Measurements from ENCODE around the gene ENSG00000170846.

- RRBS = 40% methylated on average over 1 of the region's 4 CpGs
Measured at GRCh38 chr4:6273565-6273943, 3.9 kb downstream of the WFS1 start.

DNA sequence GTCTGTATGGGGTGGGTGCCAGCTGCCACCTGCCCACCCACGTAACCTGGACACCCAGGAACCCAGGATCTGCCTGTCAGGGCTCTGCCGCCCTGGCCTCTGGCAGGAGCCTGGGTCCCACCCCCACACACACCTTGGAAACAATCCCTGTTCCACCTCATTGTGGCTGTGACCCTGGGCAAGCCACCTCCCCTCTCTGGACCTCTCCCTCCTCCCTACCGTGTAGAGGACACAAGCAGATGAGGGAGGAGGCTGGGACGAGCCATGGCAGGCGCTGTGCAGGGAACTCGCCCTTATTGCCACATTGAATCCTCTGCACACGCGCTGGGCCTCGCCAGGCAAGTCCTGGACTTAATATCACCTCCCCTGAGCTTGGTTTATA, 81.3 kb downstream of the PPP2R2C start:
- RRBS = no CpG with 5 or more reads among the region's 9 CpGs

DNA sequence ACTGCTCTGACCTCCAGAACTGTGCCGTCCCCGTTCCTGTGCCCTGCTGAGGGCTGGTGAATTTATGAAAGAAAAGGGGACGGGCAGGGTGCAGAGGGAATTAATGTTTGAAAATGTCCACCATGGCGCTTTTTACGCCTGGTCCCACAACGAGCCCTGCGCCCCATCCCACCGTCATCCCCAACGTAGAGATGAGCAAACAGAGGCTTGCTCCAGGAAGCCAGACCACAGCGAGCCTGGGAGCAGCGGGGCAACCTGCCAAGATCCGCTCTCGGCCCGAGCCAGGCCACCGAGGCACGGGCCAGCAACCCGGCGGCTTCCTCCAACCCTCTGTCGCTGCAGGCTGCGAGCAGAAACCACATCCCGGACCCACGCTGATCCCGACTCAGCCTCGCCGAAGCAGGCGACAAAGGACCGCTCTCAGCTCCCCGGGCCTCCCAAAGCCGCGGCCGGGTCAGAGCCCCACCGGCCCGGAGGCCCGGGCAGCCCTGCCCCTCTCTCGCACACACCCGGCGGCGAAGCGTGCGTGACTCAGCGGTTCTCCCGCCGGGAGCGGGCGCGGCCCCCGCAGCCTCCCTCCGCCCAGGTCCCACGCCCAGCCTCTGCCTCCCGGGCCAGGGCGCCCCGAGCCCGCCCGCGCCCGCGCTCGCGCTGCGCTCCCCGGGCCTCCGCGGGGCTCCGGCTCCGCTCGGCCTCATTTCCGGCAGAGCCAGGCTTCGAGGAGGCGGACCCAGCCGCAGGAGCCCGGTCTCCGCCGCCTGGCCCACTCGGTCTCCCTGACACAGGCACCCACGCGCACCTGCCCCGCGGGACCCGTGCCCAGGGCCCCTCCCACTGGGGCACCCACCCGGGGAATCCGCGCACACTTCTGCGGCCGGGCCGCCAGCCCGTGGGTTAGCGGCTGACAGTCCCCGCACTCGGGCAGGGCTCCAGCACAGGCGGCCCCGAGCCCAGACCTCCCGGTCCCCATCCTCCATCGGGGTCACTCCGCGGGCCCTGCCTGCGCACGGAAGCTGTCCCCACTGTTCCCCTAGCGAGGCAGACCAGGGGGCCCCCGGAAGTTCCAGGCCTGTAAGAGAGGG, 1.8 kb downstream of the PPP2R2C start:
- RRBS = 2% methylated on average over 53 of the region's 99 CpGs

DNA sequence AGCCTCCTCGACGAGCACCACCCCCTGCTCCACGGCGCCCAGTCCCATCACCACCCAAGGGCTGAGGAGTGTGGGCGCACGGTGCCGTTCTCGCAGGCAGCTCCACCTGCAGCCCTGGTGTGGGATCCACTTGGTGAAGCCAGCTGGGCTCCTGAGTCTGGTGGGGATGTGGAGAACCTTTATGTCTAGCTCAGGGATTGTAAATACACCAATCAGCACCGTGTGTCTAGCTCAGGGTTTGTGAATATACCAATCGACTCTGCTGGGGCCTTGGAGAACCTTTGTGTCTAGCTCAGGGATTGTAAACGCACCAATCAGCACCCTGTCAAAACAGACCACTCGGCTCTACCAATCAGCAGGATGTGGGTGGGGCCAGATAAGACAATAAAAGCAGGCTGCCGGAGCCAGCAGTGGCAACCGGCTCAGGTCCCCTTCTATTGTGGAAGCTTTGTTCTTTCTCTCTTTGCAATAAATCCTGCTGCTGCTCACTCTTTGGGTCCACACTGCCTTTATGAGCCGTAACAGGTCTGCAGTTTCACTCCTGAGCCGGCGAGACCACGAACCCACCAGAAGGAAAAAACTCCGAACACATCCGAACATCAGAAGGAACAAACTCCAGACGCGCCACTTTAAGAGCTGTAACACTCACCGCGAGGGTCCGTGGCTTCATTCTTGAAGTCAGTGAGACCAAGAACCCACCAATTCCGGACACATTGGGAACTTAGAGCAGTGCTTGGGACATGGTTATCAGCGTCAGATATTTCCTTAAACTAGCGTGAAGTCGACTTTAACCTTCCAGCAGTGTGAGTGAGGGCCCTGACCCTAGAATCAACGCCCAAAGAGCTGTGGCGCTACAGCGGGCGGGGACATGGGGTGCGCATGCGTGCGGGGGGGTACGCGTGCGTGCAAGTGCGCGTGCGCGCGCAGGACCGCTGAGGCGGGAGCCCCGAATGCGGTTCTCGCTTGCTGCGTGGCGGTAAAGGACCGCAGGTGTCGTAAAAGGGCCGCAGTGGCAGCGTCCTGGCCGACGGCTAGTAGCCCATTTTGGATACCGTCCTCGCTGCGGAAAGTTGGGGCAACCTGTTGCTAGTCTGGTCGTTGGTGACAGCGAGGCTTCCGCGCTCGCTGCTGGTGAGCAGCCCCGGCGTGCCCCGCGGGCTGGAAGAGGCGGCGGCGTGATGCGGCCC, at the start of gene ENSG00000170846:
ENSG00000170846 (plus strand) TSS at position 1,041 of the 1,187 bp plus-strand sequence.
- RRBS = 1% methylated on average over 7 of the region's 73 CpGs

DNA sequence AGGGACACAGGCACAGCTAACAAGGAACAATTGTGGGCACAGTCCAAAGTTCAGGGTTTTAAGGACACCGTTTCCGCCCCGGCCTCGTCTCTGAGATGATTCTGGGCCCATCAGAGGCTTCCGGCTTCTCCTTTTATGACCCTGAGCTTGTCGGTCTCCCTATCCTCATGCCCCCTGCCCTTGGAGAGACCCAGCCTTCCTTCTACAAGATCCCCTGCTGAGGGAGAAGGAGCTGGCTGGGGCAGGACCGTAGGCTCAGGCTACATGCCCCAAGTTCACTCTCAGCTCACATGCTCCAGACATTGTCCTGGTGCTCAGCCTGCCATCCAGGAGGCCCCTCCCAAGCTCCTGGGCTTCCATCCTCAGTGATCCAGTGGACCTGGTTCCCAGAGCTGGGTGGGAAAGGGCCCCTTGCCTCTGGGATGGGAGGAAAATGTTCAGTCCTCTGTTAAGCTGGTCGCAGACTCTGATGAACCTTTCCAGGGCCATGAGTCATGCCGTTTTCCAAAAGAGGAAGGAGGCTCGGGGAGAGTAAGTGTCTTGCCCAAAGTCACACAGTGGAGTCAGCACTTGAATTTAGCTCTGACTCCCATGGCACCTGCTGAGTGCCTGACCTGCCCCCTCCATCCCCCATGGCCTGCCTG, 14.2 kb upstream of the KIAA0232 start:
- RRBS = no CpG with 5 or more reads among the region's 10 CpGs

DNA sequence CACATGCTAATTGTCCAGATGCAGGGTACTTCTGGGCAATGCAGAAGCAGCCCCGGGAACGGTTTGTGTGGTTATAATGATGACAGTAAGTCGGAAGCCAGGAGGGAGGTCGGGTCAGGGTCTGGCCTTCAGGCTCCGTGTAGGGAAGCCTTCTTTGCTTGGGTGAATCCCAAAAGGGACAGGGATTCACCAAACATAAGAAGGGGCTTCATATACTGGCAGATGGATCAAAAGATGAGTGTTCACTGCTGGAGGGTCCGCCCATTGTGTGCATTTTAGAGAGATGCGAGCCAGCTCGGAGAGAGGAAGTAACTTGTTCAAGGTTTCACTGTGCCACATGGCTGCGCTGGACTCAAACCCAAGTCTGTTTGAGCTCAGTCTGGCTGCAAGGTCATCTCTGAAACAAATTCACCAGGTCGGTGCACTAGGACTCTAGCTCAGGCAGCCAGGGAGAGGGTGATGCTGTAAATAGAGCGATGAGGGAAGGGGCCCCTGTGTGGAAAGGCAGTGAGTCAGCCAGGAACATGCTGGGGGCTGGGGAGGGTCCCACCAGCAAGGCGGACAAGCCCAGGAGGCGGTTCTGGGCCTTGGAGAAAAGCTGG, 4.7 kb upstream of the KIAA0232 start:
- RRBS = 56% methylated on average over 1 of the region's 13 CpGs

DNA sequence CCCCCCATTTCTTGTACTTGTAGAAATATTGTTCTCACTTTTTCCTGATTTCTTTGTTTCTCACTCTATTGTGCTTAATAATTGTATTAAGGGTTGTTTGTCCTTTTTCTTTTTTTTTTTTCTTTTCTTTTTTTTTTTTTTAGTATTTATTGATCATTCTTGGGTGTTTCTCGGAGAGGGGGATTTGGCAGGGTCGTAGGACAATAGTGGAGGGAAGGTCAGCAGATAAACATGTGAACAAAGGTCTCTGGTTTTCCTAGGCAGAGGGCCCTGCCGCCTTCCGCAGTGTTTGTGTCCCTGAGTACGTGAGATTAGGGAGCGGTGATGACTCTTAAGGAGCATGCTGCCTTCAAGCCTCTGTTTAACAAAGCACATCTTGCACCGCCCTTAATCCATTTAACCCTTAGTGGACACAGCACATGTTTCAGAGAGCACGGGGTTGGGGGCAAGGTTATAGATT, 53.9 kb downstream of the KIAA0232 start:
- RRBS = no CpG with 5 or more reads among the region's 8 CpGs

DNA sequence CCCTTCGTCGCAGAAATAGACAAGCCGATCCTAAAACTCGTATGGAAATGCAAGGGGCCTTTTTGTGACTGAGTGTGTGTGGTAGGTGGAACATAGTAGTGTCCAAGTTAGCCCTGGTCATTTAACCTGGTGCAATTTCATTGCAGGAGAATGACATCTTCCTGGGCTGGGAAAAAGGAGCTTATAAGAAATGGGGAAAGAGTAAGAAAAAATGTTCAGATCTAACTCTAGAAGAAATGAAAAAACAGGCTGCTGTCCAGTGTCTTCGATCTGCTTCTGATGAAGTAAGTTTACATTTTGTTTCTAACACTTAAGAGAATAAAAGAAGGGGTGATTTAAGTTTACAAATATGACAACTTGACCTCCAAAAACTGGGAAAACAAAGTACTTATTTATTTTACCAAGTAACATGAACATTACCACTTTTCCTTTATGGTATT, 59.4 kb downstream of the KIAA0232 start:
- RRBS = no CpG with 5 or more reads among the region's 5 CpGs

DNA sequence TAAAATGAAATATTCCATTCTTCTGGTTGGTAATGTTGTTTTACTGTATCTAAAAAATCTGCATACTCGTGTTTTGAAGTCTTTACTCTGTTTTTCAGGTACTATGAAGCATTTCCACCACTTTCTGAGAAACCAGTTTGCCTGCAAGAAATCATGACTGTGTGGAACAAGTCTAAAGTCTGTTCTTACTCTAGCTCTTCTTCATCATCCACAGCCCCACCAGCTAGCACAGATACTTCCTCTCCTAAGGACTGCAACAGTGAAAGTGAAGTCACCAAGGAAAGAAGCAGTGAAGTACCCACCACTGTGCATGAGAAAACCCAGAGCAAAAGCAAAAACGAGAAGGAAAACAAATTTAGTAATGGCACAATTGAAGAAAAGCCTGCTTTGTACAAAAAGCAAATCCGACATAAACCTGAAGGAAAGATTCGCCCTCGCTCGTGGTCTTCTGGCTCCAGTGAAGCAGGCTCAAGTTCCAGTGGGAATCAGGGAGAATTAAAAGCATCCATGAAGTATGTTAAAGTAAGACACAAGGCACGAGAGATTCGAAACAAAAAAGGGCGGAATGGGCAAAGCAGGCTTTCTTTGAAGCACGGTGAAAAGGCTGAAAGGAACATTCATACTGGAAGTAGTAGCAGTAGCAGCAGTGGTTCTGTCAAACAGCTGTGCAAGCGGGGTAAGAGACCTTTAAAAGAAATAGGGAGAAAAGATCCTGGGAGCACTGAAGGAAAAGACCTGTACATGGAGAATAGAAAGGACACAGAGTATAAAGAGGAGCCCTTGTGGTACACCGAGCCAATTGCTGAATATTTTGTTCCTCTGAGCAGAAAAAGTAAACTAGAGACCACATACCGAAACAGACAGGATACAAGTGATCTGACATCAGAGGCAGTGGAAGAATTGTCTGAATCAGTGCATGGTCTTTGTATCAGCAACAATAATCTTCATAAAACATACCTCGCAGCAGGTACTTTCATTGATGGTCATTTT, 48.5 kb upstream of the TBC1D14 start:
- RRBS = no CpG with 5 or more reads among the region's 14 CpGs

GRCh38 chr4:6887792-6888430, 21.7 kb upstream of the TBC1D14 start:
- RRBS = no CpG with 5 or more reads among the region's 17 CpGs

GRCh38 chr4:6893509-6894121, 16.0 kb upstream of the TBC1D14 start:
- RRBS = no CpG with 5 or more reads among the region's 7 CpGs

- RRBS = no CpG with 5 or more reads among the region's 17 CpGs
Measured at GRCh38 chr4:6926102-6926647, 16.5 kb downstream of the TBC1D14 start.

- RRBS = no CpG with 5 or more reads among the region's 16 CpGs
Measured at GRCh38 chr4:6942977-6943632, 33.5 kb downstream of the TBC1D14 start.

DNA sequence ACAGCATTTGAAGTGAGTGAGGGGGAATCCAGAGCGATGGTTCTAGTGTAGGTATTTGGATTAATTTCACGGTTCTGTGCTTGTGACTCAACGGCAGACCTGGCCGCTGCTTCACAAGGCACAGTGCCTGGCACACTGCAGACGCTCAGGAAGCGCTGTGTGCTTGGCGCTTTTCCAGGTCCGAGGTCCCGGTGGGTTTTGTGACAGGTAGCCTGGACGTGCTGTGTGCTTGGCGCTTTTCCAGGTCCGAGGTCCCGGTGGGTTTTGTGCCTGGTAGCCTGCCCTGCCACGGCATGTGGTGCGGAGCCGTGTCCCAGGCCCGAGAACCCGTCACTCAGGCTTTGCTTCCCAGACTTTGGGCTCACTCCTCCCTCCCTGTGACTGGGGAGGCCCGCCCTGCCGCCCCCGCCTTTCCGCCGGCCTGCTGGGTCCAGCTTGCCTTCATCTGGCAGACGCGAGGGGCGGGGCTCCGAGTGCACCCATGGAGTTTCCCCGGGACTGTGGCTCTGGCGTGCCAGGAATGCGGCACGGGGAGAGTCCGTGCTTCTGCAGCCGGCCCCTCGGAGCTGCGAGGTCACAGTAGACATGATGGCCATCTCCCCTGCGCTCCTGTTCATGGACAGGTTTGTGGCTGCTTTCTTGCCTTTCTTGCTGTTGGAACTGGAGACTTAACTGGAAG, 44.2 kb downstream of the TBC1D14 start:
- RRBS = 7% methylated on average over 11 of the region's 36 CpGs

DNA sequence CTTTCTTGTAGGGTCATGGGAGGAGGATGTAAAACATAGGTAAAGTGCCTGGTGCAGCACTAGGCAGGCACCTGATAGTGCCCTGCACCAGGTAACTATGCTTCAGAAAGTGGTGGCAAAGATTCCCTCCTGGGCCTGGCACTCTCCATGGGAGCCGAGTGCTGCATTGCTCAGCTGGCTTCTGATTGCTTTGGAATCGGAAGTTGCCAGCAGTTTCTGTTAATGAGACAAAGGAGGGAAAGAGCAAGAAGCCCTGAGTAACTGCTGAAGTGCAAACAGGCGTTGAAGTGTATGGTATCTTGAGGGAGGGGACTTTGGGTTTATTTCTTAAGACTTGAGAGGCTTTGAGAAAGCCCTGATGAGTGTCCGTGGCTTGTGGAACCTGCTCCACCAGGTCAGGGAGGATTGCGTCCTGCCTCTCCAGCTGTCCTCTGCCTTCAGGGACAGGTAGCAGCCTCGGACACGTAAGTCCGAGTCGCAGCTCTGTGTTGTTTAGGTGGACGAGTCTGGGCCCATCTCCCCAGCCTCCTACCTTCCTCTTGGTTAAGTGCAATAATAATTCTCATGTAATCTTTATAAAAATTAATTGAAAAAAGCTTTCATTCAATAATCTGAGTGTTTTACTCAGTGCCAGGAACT, 45.9 kb downstream of the TBC1D14 start:
- RRBS = no CpG with 5 or more reads among the region's 10 CpGs

GRCh38 chr4:7053876-7054656, 10.9 kb downstream of the TADA2B start:
- RRBS = no CpG with 5 or more reads among the region's 39 CpGs

DNA sequence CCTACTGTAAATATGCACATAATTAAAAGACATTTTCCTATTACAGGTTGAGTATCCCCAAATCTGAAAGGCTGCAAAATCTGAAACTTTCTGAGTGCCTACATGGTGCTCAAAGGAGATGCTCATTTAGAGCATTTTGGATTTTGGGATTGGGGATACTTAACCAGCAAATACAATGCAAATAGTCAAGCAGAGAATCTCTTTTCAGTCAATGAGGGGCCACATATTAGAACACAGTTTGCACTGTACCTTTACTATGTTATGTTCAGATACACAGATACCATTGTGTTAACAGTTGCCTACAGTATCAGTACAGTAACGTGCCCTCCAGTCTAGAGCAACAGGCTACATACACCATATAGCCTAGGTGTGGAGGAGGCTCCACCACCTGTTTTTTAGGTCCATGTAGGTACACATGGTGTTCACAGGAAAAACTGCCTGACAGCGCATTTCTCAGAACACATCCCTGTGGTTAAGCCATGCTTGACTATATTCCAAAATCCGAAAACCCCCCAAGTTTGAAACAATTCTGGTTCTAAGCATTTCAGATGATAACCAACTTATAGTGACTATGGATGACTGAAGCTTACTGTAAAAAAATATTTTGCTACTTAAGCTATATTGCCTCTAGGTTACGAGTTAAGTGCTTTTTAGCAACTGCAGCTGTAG, 9.1 kb downstream of the GRPEL1 start:
- RRBS = no CpG with 5 or more reads among the region's 4 CpGs

GRCh38 chr4:7295110-7295678, 102.9 kb downstream of the SORCS2 start:
- RRBS = 18% methylated on average over 2 of the region's 18 CpGs

- RRBS = 75% methylated on average over 4 of the region's 15 CpGs
Measured at GRCh38 chr4:7327493-7327960, 107.2 kb downstream of the PSAPL1 start.

GRCh38 chr4:7336821-7337168, 97.9 kb downstream of the PSAPL1 start:
- RRBS = no CpG with 5 or more reads among the region's 11 CpGs